Airway epithelial cell (primary cell): ENCODE measurements around a stretch of chr20.

GRCh38 chr20:49853522-49854255 lies 41.1 kb downstream of the SLC9A8 start:
- RAMPAGE, long total RNA, result no peak

GRCh38 chr20:49887124-49887681 lies 28.1 kb downstream of the SPATA2 start:
- RAMPAGE, long total RNA, result no peak

DNA sequence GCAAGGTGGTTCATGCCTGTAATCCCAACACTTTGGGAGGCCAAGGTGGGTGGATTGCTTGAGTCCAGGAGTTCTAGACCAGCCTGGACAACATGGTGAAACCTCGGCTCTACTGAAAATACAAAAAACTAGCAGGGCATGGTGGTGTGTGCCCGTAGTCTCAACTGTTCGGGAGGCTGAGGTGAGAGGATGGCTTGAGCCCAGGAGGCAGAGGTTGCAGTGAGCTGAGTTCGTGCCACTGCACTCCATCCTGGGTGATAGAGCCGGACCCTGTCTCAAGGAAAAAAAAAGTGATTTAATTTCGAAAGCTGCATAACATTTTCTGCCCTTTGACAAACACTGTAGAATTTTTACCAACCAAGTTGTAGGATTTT lies 6.3 kb downstream of the RNF114 start:
- RAMPAGE, long total RNA, result no peak

GRCh38 chr20:50040986-50041507 lies 58.3 kb downstream of the SNAI1 start:
- RAMPAGE, long total RNA, result no peak

- RAMPAGE, long total RNA, result no peak
These were observed 64.3 kb downstream of the SNAI1 start for GRCh38 chr20:50047003-50047537.

- RAMPAGE, long total RNA, result no peak
These were observed 64.5 kb downstream of the UBE2V1 start for GRCh38 chr20:50048291-50048979.

- RAMPAGE, long total RNA, result no peak
These were observed 13.9 kb upstream of the UBE2V1 start for GRCh38 chr20:50126501-50127549.

GRCh38 chr20:50242702-50243383 lies 52.2 kb downstream of the CEBPB start:
- RAMPAGE, long total RNA, result no peak

- RAMPAGE, long total RNA, result no peak
These were observed 84.2 kb downstream of the CEBPB start for GRCh38 chr20:50274538-50275472.

- RAMPAGE, long total RNA, result no peak
These were observed 147.8 kb downstream of the CEBPB start for GRCh38 chr20:50338298-50339032.

DNA sequence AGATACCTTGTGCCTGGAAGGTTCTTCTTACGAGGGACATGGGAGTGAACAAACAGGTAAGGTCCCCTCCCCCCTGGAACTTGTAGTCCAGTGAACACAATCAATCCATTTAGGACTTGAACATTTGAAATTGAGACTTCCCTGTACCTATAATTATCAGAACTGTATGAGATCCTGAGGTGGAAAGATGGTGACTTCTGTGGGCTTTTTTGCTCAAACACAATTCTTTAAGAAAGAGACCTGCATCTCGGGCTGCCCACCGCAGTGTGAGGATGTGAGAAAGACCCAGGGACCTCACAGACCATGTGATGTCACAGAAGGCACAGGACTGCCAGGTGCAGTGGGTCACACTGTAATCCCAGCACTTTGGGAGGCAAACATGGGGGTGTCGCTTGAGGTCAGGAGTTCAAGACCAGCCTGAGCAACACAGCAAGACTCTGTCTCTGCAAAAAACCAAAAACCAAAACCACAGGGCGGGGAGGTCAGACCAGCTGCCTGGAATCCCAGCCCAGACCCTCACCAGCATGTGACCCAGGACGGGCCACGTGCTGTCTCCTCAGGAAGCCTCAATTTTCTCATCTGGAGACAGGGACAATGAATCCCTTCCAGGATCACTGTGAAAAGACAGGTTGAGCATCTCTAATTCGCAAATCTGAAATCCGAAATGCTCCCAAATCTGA lies 159.7 kb upstream of the PTPN1 start:
- RAMPAGE, long total RNA, result no peak

DNA sequence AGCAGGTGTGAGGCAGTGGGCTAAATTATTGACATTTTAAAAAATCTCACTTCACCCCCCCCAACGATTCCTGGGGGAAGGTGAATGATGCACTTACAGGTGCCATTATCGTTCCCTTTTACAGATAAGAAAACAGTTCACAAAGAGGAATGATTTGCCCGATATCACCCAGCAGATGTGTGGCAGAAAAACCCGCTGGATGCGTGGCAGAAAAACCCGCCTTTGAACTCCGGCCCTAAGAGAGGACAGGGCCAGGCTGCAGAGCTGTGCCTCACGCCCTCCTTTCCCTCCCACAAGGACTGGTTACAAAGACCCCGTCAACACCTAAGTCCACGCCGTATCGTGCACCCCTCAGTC lies 114.1 kb upstream of the PTPN1 start:
- RAMPAGE, long total RNA, result no peak

- RAMPAGE, long total RNA, result no peak
These were observed 100.7 kb upstream of the PTPN1 start for GRCh38 chr20:50409413-50409943.

DNA sequence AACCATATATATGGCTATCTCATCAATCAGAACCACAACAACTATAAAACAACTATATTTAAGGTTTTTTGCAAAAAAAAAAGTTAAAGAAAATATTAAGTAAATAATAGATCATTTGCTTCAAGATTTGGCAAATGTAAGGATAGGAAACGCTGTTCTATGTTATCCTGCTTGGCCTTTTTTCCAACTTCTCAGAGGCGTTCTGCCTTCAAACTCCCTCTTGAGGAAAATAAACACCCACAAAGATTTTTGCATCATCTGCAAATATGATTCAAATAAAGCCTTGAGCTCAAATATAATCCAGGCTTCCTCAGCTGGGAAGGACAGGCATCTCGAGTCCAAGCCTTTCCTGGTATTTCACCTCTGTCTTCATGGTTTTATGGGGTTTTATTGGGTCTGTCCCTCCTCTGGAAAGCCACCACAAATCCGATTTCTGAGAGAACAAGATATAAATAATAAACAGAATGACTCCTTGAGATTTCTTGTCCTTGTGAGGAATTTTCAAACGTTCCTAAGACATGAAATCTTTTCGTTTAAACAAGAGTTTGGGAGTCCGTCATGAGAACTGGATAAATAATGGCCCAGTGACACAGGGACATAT lies 67.6 kb upstream of the PTPN1 start:
- RAMPAGE, long total RNA, result no peak

GRCh38 chr20:50449379-50450219 lies 60.6 kb upstream of the PTPN1 start:
- RAMPAGE, long total RNA, result no peak

GRCh38 chr20:50504290-50504966 lies 5.8 kb upstream of the PTPN1 start:
- RAMPAGE, long total RNA, result no peak

GRCh38 chr20:50590182-50591088 lies 80.3 kb downstream of the PTPN1 start:
- RAMPAGE, long total RNA, result no peak

GRCh38 chr20:50636513-50637391 lies 54.6 kb downstream of the RIPOR3 start:
- RAMPAGE, long total RNA, result no peak

GRCh38 chr20:50660228-50660878 lies 31.0 kb downstream of the RIPOR3 start:
- RAMPAGE, long total RNA, result no peak

GRCh38 chr20:50693099-50693328 lies 1.7 kb upstream of the RIPOR3 start:
- RAMPAGE, long total RNA, result no peak